Melanocyte of skin (primary cell): ENCODE measurements around a stretch of chr2.

GRCh38 chr2:188294369-188294931 is 2.8 kb downstream of the GULP1 start:
- CAGE, long polyA plus RNA, 2 experiments, result no peak in any of the 2 experiments

DNA sequence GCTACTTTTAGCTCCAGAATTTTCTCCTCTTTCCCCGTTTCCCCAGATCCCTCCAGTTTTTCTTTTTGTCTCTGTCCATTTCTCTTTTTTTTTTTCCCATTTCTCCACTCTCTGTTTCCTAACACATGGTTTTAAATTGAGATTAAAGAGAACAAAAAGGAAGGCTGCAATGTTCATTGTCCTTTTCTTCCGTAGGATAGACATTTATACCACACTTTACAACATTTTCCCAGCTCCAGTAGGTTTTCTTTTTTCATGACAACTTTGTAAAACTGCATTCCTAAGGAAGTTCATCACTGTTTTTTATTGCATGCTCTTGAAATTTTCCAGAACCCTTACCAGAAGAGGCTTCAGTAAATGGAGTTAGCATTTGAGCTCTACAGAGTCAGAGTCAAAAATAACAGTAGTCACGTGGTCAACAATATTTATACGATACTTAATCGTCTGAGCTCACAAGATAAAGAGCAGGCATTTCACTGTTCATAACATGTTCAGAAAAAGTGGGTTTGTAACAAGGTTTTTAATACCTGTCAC is 187.3 kb upstream of the COL3A1 start:
- CAGE, long polyA plus RNA, 2 experiments, result no peak in any of the 2 experiments

DNA sequence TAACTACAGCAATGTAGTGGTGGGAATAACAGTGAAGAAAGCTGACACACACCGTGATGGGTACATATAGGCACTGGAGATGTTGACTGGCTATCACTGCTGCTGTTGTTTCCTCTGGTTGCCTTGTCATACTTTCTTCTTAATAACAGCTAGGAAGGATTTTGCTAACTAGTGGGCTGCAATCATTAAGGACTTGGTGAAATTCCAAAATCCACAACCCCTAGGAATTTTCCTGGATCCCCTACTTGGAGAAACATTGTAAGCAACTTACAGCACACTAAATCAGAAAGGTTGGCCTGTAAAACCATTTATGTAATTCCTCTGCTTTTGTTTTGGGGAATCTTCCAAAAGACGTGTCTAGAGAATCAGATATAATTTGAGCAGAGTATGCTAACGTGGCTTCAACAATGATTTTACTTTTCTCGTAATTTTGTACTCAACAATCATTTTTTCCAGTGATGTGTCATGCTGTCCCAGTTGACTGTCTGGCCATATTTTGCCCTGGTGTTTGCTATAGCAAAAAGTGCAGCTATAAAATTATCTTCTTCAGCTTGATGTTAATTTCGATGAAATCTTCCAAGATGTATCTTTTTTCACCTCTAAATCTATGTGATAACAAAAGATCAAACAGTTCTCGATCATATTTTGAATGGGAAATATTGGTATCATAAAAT is 8.0 kb upstream of the COL3A1 start:
- CAGE, long polyA plus RNA, 2 experiments, result no peak in any of the 2 experiments

DNA sequence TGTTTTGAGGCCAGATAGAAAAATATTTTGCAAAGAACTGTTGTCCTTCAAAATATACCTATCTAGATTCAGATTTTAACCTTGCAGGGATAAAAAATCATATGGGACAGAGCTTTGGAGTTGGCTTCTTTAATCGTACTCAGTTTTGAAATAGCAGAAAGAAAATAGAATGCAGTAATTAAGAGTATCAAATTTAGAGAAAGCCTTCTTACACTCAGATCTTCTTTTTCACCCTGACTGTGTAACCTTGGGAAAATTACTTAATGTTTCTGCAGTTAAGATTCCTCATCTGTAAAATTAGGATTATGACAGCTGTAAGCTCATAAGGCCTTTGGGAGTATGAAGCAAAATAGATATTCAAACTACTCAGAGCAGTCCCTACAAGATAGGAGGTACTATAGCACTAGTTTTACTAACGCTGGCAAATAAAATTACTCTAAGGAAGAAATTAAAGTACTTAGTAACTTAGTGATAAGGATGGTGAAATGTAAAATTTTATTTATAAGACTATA is 5.5 kb downstream of the COL3A1 start:
- CAGE, long polyA plus RNA, 2 experiments, result no peak in any of the 2 experiments

DNA sequence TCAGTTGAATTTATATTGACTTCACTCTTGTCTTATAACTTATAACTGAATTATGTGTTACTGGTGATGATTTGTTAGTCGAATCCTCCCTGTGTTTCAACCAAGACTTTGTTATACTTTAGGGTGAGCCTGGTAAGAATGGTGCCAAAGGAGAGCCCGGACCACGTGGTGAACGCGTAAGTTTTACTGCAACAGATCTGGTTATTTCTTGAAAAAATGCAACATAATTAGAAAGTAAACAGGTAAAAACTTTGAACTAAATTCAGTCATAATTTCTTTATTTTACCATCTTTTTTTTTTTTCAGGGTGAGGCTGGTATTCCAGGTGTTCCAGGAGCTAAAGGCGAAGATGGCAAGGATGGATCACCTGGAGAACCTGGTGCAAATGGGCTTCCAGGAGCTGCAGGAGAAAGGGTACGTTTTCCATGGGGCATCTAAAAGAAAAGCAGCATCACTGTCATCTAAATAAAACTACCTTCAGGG is 20.3 kb downstream of the COL3A1 start:
- CAGE, long polyA plus RNA, 2 experiments, result no peak in any of the 2 experiments

- CAGE, long polyA plus RNA, 2 experiments, result no peak in any of the 2 experiments
These were observed 37.9 kb upstream of the COL5A2 start for GRCh38 chr2:189217412-189217994.

DNA sequence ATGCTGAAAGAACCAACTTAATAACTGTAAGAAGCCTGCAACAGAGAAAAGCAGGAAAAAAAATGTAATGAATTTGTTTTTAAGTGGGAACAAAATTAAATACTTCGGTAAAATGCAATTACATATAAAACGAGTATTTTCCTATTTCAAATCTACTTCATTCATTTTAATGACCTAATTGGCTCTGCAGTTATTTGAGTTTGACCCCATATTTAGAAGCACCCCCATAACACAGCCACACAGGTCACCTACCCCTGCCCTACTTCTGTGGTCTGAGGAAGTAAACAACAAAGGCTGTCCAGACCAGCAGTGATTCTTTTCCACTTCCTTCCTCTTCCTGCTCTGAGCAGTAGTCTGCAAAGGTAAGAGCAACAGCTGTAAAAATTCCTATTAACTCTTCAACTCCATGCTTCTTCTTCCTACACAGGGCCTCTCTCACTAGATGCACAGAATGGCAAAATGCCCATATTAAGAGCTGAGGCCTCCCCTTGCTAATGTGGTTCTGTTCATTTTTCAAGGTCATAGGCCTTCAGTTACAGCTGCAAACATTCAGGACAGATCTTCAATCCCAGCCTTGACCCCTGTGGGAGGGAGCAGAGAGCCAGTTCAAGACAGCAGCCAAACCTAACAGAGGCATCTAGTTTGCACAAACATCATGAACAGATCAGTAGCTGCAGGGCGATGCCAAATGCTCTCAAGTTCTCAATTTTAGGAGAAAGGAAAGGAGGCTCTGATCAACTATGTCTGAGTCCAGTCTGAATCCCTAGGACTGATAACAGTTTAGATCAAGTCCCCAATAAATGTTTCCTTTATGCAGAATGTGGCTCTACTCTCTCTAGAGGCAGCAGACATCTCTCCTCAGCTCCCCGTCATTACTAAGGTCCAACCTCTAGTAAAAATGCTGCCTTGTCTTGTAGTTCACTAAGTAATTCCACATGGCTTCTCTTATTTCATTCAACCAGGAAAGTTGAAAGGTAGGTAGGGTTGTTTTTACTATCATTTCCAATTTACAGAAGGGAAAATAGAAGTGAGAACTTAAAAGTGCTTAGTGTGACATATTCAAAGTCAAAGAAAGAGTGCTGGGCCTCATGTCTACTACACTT is 20.9 kb downstream of the SLC40A1 start:
- CAGE, long polyA plus RNA, 2 experiments, result no peak in any of the 2 experiments

GRCh38 chr2:189581853-189582505 is 1.4 kb upstream of the SLC40A1 start:
- CAGE, long polyA plus RNA, 2 experiments, result no peak in any of the 2 experiments

GRCh38 chr2:189836217-189837018 is 52.2 kb downstream of the PMS1 start:
- CAGE, long polyA plus RNA, 2 experiments, result no peak in any of the 2 experiments

GRCh38 chr2:190201782-190202423 is 21.2 kb downstream of the C2orf88 start:
- CAGE, long polyA plus RNA, 2 experiments, result no peak in any of the 2 experiments

DNA sequence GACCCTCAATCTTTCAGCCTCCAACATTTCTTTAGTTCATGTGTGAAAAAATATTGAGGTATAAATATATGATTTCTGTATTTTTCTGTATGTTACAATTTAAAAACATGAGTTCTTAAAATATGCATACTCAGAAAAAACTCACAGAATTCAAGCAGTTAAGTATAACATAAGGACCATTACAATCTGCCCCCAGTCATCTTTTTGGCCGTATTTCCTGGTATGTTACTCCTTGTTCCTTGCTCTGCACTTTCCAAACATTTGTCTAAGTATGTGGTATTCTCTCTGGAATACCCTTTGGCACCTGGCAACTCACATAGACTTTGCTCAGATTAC is 54.7 kb downstream of the C2orf88 start:
- CAGE, long polyA plus RNA, 2 experiments, result no peak in any of the 2 experiments

GRCh38 chr2:190352651-190353651 is 9.6 kb downstream of the INPP1 start:
- CAGE, long polyA plus RNA, 2 experiments, result no peak in any of the 2 experiments

GRCh38 chr2:190404567-190405000 is 3.6 kb upstream of the MFSD6 start:
- CAGE, long polyA plus RNA, 2 experiments, result no peak in any of the 2 experiments

DNA sequence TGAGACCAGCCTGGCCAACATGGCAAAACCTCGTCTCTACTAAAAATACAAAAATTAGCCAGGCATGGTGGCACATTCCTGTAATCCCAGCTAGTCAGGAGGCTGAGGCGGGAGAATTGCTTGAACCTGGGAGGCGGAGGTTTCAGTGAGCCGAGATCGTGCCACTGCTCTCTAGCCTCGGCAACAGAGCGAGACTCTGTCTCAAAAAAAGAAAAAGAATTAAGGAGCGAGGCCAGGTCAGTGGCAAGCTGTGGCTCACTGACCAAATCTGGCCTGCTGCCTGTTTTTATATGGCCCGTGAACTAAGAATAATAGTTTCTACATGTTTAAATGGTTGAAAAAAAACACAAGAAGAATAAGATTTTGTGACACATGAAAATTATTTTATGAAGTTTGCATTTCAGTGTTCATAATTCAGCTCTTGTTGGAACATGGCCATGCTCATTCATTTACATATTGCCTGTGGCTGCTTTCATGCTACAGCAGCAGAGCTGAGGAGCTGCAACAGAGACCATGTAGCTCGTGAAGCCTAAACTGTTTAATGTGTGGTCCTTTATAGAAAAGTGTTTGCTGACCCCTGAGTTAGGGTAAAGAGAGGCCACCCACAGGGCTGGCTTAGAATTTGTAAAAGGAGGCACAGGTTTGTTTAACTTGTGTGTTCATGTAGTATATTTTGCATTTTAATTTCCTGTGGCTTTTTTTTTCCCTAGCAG is 59.4 kb downstream of the MFSD6 start:
- CAGE, long polyA plus RNA, 2 experiments, result no peak in any of the 2 experiments

DNA sequence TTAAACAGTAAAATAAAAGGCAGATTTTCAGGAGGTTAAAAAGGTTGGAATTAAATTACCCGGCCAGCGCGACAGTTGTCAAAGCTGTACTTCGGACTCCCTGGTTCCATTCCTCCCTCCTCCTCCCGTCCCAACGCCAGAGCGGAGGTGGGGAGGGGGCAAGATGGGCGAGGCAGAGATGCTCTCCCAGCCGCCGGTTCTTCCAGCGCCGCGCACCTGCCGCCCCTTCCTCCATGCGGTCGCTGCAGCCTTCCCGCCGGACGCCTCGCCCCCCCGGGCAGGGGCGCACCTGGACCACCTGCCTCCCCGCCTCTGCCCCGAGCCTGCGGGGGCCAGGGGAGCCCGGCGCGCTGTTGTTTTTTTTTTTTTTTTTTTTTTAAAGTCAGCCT is 728 bp upstream of the NAB1 start:
- CAGE, long polyA plus RNA, 2 experiments, result no peak in any of the 2 experiments

DNA sequence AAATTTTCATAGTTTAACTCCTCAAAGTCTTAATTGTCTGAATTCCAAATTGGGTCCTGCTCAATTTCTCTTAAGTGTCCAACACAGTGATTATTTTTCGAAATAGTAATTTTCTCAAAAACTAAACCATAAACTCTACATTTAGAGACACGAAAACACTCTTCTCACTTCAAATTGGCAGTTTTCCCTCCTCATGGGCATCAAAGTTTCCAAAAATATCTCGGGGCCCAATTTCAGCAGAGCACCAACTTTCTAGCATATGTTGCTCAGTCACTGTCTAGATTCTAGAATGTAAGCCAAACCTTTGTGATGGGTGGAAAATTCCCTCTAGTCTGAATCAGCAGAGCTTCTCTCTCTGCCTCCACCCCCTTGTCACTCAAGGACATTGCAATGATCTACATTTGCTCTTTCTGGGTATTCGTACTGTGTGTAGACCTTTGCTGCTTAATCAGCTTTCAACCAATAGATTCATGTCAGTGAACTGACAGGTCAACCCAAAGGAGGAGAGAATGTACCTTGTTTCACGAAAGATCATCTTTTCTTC is 38.9 kb upstream of the GLS start:
- CAGE, long polyA plus RNA, 2 experiments, result no peak in any of the 2 experiments

- CAGE, long polyA plus RNA, 2 experiments, result no peak in any of the 2 experiments
These were observed 35.0 kb upstream of the GLS start for GRCh38 chr2:190845693-190846008.

GRCh38 chr2:190846827-190847225 is 33.8 kb upstream of the GLS start:
- CAGE, long polyA plus RNA, 2 experiments, result no peak in any of the 2 experiments

DNA sequence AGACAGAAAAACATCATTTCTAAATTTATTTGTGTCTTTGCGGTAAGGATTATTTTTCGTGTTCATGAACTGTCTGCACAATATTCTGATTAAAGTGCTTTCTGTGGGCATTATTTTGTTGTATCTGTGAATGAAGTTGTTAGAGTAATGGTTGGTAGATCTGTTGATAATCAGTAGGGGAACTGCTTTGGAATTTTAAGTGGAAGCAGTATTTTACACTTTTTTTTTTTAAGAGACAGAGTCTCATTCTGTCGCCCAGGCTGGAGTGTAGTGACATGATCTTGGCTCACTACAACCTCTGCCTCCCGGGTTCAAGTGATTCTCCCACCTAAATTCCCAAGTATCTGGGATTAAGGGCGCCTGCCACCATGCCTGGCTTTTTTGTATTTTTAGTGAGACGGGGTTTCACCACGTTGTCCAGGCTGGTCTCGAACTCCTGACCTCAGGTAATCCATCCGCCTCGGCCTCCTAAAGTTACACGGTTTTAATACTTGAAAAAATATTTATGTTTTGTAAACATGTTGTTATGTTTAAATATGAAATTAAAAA is 16.3 kb downstream of the GLS start:
- CAGE, long polyA plus RNA, 2 experiments, result no peak in any of the 2 experiments

DNA sequence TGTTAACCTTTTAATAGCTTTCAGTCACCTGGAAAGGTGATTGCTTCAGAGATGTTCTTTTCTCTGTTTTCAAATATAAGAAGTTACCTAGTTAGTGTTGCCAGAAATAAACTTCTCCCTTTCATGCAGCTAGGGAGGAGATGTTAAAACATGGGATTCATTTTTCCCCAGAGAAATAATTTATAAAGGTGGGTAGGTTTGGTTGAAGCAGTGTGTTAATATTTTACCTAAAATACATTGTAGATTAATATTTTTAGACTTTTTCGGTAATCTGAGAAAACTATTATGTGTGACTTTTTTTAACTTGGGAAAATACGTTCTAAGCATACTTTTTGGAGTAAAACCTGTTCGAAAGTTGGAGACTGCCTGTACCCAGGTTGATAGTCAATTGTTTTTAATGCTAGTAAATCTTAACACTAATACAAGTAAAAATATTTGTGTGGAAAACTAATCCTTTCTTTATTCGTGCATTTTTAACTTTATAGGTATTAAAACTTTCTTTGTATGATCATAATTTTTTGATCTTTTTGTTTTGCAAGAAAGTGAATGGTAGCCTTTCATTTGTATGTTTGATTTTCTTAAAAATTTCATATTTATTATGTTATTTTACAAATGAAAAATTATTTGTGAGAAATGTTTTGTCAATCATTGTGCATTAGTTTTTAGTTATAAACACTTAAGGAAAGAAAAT is 17.1 kb downstream of the GLS start:
- CAGE, long polyA plus RNA, 2 experiments, result no peak in any of the 2 experiments